Left cardiac atrium (tissue), 1 donor: ENCODE results near the genes TMEM179, CEP170B and PLD4.

GRCh38 chr14:103739651-103740672, 24.4 kb downstream of the ZFYVE21 start:
- PRO-cap: no peak

DNA sequence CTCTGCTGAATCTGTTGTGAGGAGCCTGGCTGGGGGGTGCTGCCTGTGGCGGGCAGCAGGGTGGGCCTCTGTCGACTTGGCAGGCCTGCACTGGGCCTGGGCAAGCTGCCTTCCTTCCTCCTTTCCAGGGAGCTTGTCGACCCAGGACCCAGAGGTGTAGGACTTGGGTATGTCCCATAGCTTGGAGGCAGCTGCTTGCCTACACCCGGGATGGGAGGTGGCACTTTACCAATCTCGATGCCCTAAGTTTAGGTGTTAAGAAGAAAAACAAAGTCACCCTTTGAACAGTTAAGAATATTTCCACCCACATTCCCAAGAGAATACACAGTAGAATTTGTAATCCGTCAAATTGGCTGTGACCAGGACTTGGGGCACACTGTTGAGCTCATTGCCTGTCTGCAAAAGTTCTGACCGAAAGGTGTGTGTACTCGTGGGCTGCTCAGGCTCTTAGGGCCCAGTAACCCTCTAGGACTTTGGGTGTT, 26.5 kb downstream of the ZFYVE21 start:
- PRO-cap: no peak

DNA sequence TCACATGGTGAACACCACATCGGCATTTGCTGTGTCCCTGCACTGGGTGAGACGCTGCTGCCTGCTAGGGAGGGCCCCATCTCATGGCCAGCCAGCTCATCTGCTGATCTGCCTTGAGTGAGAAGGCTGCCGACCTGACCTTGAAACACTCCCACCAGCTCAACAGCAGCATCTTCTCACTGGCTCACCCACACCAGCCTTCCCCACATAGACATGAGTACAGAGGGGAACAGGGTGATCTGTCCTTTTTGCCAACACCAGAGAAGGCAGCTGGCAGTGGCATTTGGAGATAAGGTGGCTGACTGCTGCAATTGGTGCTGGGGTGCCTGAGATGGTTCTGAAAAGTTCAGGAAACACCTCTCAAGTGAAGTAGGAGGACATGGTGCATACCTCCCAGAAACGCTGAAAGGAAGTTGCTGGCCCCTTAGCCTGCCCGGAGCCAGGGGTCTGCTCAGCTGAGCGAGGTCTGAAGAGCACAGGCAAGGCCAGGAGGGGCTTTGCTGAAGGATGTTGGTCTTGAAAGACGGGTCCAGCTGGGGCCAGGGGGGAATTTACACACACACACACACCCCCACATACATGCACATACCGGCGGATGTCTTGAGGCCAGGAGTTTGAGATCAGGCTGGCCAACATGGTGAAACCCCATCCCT, 14.2 kb upstream of the PPP1R13B start:
- PRO-cap: no peak

DNA sequence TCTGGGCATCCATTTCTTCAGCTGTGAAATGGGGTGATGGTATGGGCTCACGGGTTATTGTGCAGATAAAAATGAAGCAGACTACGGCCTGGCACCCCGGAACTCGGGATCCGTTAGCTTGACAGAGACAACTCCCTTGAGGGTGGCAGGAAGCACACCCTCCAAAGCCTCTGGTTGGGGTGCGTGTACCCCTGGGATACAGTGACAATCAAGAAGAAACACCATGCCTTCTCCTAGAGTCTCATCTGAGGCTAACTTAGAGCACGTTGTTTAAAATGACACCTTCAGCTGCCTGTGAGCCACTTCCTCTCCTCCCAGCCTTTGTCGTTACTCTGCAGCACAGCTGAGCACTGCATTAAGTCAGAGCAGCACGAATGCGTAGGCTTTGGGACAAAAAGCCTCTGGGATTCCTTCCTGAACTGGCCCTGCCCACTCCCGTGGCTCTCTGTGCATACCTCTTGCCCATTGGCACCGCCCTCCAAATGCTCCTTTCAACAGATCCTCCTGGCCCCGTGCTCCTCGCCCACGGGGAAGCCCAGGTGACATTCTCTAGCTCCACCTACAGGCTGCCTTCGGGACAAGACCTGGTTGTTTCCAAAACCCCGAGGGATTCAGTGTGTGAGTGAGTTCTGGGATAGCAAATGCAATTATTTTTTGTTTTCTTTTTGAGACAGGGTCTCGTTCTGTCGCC, 11.2 kb downstream of the ATP5MJ start:
- PRO-cap: no peak

DNA sequence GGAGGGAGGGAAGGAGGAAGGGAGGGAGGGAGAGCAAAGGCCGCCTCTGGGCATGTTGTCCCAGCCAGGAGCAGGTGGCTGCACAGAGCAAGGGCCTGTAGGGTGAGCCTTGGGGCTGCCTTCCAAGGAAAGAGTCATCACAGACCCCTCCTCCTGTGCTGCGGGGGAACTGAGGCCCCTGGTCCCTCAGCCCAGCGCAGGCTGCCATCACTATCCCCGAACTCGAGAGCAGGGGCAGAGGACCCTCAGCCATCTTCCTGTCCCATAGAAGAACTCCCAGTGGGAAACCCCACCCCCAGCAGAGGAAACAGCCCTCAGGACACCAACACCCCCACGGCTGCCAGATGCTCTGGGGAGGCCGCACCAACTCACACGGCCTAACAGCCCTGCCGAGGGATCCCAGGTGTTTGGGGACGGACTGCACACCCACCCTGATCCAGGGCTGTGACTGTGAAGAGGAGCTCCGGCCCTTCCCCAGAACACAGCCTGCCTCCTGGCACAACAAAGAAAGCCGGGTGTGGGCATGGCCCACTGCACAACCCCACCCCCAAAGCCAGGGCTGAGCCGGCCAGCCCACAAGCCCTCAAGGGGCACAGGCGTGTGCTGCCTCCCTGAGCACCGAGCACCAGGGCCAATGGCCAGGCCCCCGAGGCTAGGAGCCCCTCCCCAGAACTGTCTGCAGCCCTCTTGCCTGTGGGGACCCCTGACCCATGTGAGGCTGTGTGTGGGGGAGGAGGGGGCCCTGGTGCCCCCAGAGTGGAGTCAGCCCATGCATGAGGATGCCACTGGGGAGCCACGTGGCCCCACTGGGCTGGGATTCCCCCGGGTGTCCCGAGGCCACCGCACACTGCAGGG, 16.3 kb upstream of the C14orf180 start:
- PRO-cap: no peak

DNA sequence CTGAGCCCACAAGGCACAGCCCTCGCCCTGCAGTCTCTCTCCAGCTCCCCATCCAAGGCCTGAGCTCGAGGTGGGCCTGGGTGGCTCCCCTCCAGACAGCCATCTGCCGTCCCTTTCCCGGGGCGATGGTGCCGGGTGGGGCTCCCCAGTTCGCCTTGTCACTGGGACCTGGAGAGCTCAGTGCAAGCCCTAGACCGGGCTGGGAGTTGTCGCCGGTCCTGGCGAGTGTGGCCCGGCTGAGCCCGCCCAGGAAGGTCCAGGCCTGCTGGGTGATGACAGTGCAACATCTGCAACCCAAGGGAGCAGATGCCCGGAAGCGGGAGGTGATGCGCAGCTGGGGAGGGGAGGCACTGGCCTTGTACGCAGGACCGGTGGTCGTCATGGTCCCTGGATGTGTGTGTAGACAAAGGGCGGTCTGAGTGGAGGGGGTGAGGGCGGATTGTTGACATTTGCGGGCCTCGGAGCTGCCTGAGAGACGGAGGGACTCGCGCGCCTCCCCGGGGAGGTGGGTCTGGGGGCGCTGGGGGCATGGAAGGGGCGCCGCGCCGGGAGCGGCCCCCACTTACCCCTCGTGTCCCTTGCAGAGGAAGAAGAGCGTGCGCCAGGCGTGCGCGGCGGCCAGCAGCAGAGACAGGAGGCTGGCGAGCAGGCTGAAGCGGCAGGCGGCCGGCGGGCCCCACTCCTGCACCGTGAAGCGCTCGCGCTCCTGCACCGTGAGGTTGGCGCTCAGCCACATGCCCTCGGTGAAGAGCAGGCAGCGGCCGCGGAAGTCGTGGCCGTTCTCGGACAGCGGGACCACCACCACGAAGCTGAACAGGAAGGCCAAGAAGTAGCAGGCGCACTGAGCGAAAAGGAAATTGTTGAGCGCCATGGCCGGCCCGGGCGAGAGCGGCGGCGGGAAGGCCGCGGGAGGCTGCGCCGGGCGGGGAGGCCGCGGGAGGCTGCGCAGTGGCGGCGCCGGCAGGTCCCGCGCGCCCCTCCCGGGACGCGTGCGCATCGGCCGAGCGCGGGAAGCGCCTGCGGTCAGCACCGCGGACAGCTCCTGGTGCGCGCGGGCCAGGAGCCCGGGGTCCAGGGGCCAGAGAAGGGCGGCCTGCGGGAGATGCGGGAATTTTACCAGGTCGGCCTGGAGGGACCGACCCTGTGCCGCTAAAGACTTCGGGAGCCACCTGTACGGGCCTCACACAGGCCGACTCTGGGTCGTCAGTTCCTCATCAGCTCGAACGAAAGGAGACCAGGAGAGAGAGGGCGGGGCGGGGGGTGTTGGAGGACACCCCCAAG, at the start of gene TMEM179:
Gene TMEM179, minus strand, starts transcription at position 902 of the 1,281 bp plus-strand sequence.
- PRO-cap: no peak

DNA sequence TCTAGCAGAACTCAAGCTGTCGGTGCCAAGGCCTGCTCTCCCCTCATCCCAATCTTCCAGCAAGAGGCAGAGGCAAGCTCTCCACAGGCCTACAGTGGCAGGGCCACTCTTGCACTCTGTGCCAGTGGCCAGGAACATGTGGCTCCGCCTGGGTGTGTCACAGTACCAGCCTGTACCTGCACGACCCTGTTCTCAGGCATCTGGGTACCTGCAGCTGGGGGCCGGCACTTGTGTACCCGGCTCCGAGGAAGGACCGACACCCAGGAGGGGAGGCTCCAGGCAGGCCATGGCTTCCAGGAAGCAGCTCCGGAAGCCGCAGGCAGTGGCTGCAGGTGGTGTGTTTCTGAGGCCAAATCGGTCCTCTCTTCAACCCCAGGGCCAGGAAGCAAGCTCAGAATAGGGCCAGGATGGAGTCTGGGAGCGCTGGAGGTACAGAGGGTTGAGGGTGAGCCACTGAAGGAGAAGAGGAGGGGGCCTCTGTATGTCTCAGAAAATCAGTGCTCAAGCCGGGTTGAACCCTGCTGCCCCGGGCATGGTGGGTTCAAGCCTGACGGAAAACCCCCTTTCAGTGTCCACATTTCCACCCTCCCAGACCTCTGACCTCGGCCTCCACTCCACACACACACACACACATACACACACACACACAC, 2.4 kb upstream of the INF2 start:
- PRO-cap: no peak

- PRO-cap: no peak
Measured at GRCh38 chr14:104705823-104706397, 16.5 kb downstream of the INF2 start.

GRCh38 chr14:104753384-104754399, 745 bp downstream of the SIVA1 start:
- PRO-cap: no peak

- PRO-cap: no peak
Measured at GRCh38 chr14:104767076-104767971, 14.4 kb downstream of the SIVA1 start.

- PRO-cap: bidirectional peak, plus-strand start at chr14:104865268, minus-strand start at chr14:104865162
Measured at GRCh38 chr14:104865026-104865524, at the start of gene CEP170B. Gene CEP170B, plus strand, starts transcription at chr14:104865268.

GRCh38 chr14:104865525-104866312, 651 bp downstream of the CEP170B start:
- PRO-cap: bidirectional peak, plus-strand start at chr14:104865930, minus-strand start at chr14:104865696

DNA sequence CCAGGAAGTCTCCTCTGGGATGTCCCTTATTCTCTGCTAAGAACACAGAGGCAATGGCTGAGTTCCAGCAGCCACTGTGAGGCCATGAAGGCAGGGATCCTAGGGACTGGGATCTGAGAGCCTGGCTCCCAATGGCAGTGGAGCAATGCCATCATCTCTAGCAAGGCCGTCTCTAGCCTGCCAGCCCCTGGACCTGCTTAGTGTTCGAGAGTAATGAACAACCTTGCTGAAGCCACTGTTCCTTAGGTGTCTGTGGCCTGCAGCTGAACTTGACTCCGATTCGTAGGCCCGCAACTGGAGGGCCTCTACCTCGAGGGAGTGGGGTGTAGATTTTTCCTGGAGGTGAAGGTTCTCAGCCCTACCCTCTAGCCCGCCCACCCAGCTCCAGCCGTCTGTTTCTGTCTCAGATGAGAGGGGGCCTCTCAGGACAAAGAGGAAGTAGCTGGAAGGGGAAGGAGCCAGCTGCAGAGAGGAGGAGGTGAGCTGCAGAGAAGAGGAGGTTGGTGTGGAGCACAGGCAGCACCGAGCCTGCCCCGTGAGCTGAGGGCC, at the start of gene PLD4:
Gene PLD4, plus strand, starts transcription at position 488 of the 549 bp plus-strand sequence.
- PRO-cap: no peak

DNA sequence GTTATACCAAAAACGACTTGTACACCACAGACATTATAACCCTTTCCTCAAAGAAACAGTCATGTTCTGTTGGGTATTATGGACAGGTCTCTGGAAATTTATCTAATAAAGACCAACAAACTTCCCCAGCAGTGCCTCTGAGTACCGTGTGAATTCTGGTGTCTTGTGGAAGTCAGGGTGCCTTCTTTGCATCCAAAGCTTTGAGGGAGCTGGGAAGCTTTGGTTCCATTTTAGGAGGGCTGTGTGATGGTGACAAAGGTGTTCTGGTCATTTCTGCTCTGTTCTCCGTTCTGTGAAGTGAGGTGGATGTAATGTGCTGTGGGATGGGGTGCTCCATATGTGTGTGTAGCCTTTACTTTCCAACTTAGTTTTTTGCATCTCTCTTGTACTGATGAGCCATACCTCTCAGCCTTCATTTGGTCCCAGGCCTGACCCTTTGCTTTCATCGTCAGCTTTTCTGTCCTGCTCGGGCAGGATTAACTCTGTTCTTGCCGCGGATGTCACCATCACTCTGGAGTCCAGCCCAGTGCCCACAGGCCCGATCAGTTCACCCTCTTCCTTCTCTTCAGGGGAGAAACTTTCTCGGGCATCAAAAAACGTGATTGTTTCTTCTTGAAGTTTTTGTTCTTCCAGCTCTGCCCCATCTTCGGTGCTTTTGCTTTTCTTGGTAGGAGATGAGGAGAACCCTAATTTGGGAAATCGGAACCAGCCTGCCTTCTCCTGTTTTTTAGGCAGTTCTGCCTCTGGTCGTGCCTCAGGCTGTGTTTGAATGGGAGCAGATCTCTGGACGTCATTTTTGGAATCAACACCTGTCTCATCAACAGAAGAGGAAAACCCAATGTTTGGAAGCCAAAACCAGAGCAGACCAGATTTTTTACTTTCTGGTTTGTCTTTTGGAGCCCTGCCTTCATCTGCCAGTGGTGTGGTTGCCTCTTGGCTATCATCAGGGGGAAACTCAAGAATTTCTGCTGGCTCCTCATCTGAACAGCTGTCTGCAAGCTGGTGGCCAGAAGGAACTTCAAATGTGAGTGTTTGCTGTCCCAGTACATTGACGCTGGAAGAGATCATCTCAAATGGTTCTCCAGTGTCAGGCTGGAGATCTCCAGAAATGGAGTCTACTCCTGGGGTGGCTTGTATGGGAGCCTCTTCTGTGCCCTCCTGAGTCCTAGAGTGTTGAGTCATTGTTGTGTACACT, 13.4 kb downstream of the PLD4 start:
- PRO-cap: no peak

DNA sequence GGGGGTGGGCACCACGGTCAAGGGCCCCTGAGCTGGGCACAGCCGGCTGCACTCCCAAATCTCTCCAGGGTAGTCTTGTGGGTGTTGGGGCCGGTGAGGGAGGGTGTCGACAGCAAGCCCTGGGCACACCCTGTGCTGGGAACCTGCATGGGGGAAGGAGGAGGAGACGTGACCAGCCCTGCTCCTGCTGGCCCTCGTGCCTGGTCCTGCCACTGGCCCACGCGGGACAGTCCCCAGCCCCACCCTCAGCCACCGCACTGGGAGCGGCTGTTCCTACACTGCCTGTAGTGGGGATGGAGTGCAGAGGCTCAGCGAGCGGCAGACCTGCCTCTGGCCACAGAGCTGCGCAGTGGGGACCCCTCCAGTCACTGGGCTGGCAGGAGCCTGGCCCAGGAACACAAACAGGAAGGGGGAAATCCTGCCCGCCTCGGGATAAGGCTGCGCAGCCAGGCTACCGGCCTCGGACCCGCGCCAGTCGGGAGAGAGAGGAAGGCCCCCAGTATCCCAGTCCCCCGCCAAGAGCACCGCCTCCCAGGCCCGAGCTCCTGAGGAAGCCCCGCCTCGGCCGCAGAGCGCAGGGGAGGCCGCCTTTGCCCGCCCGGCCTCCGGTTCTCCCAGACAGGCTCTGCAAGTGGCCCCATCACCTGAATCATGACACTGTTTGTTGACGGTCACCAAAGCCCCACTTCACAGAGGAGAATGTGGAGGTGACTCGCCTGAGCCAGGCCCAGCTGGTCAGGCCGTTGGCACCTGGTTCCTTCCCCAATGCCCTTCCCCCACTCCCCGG, 10.6 kb downstream of the AHNAK2 start:
- PRO-cap: unidirectional peak, plus-strand start at position 285 of the sequence; bidirectional peak, plus-strand start at position 570 of the sequence, minus-strand start at position 482 of the sequence

DNA sequence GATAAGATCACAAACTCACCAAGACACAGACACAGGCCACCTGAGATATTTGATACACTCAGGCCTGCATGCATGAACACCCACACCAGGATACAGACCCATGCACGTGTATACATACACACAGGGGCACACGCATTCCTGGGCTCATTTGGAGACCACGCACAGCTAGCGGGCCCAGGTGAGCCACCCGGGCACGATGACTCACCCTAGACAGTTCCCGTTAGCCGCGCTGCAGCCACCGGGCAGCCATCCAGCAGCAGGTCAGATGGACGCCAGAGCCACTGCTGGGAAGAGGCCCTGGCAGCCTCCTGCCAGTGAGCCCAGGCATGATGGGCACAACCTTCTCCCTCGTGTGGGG, 1.9 kb upstream of the AHNAK2 start:
- PRO-cap: no peak

DNA sequence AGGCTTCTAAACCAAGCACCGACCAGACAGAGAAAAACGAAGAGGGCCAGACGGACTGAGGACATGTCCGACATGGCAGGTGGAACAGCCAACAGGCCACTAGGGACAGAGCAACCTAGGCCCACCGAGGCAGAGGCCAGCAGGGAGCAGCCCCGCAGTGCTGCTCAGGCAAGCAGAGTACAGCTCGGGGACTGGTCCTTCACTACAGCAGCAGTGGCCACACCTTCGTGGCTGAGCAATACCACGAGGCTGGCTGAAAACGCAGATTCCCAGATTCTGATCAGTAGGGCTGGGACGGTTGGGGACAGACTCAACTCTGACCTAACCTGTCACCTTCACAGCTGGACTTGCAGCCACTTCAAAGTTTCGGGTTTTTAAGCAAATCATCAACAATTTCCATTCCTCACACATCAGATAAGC, 1.7 kb downstream of the CDCA4 start:
- PRO-cap: no peak

DNA sequence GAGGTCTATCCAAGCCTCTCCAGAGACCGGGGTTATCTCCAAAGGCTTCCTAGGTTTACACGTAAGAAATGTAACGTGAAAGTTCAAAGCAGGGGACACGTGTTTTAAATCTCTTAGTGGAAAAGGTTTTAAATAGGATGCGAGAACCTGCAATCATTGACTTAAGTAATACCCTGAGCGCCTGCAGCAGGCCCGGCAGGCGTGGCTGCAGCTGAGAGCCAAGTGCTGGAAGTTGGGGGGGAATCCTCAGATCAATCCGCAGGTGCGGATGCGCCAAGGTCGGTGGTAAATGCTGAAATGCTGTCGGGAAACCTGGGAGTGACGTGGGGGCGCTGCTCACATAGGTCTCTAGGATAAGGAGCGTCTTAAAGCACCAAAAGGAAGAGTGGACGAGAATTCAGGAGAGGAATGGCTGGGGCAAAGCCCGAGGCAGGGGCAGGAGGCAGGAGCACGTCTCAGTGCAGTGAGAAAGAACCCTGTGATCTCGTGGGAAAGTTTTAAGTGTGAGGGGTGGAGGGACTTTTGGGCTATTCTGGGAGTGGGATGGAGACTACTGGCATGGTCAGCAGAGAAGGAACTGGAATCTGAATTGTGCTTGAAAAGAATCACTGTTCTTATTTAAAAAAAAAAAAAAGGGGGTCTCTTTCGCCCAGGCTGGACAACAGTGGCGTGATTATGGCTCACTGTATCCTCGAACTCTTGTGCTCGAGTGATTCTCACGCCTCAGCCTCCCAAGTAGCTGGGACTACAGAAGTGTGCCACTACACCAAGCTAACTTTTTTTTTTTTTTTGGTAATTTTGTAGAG, 898 bp upstream of the CDCA4 start:
- PRO-cap: no peak

DNA sequence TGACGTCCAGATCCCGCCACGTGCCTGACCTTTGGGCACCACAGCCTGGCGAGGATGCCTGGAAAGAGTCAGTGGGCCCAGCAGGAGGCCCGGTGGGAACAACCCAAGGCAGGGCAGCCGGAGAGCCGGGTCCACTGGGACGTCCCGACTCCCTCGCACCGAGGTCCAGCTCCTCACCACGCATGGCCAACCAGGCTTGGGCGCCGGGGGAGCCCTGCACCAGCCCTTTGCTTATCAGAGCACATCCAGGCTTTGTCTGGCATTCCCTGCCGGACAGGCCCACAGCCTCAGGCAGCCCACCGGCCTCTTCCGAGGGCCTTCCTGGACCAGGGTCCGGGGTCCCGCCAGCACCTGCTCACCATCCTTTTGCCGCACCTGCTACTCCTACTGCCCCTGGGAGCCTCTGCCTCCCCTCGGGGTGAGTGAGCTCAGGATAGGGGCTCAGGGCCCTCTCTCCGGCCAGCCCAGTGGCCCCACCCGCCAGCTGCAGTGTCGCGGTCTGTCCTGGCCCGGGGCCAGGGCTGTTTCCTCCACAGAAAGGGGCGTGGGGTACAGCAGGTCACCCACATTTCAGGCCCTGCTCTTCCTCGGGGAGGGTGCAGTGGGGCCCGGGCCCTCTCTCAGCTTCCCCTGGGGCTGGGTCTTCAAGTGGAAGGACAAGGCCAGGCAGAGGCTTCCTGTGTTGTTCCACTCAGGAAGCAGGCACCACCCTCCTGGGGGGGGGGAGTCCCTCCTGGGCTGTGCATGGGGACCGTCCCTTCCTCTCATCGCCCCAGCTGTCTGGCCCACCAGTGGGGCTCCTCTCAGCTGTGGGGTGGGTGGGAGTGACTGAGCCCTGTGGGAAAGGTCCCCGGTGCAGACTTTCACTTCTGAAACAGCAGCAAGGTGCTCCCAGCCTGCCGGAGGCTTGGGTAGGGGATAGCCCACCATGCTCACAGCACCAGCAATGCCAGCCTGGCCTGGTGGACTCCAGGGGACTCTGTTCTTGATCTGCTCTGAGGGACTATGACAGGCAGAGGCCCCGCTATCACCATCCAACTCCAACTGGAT, 3.9 kb downstream of the GPR132 start:
- PRO-cap: bidirectional peak, plus-strand start at position 866 of the sequence, minus-strand start at position 649 of the sequence

DNA sequence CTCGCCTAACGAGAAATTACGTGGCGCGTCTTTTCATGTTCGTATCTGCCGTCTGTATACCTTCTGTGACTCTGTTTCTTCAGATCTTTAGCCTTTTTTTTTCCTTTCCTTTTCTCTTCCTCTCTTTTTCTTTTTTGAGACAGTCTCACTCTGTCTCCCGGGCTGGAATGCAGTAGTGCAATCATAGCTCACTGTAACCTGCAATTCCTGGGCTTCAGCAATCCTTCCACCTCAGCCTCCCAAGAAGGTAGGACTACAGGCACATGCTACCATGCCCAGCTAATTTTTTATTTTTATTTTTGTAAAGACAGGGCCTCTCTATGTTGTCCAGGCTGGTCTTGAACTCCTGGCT, 15.2 kb upstream of the GPR132 start:
- PRO-cap: no peak